ENCODE data around the gene SUSD4.

DNA sequence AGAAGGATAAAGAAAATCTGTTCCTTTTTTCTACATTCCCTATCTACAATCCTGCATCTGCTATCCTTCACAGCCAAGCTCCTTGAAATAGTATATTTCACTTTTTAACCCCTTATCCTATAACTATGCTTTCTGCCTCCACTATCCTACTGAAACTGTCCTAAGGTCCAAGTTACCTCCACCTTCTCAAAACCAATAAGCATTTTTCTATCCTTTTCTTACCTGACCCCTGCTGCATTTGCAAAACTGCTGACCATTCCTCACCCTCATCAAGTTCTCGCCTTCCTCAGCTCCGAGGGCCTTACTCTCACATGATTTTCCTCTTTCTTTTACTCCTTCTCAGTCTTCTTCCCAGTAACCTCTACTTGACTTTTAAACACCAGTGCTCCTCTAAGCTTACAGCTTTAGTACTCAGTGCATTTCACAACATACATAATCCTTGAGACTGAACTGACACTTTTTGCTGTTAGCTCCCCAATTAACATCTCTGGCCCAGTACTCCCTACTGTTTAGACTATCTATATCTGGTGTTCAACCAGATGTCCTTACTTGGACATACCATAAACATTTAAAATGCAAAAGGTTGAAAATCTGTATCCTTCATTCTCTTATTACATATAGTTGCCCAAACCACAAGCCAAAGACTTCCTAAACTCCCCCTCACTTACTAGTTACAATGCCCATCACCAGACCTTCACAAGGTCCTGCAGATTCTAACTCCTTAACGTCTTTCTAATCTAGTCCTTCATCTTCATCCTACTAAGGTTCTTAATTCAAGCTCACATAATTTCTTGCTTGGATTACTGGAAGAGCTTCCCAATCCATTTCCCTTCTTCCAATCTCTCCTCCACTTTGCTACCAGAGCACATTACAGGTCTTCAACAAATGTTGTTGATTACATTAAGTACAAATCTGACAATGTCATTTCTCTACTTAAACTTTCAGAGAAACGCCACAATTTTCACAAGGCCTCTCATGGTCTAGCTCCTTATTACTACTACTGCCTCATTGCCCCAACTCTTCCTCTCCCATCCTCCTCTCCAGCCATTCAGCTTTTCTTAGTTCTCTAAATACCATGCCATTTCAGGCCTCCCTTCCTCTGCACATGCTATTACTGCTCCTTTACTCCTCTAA, 2.0 kb downstream of the RAB3GAP2 start:
- PRO-cap: no peak

- PRO-cap: no peak
Observed at GRCh38 chr1:220483614-220484125, 44.3 kb upstream of the MARK1 start.

DNA sequence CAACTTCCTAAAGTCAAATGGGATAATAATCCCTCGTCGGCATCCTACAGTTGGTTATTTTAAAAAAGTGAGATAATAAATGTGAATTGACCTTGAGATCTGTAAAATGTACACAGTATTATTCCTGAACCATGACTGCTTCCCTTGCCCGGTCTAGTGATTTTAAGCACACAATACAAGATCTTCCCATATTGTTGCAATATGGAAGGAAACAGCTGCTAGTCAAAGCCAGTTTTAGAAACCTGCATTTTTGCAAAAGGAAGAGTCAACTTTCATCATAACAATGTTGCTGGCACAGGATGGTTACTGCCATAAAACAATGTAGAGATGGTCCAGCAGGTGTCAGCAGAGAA, 5.2 kb upstream of the HLX start:
- PRO-cap: no peak

DNA sequence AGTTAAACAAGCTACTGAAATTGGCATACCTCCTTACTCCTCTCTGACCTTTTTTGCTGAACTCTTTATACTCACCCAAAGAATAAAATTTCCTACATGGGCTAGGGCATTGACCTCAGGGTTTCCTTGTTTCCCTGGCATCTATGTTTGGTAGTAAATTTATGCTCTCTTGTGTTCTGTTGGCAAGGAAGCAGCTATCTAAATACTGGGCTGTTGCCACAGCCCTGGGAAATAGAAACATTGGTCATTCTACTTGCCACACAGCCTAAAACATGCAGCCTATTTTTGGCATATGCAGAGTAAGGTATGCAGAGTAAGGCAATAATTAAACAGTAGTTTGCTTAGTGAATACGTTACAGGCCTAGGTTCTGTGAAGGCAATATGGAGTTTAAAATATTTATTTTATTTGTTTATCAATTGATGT, 351.4 kb downstream of the HLX start:
- PRO-cap: no peak

DNA sequence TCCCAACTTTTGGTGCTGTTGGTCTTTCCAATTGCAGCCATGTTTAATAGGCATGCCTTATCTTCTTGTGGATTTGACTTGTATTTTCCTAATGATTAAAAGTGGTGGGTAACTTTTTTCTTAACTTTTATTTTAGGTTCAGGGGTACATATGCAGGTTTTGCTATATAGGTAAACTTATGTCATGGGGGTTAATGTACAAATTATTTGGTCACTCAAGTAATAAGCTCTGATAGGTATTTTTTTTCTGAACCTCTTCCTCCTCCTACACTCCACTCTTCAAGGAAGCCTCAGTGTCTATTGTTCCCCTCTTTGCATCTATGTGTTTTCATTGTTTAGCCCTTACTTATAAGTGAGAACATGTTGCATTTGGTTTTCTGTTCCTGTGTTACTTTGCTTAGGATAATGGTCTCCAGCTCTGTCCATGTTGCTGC, 429.1 kb downstream of the DUSP10 start:
- PRO-cap: no peak

DNA sequence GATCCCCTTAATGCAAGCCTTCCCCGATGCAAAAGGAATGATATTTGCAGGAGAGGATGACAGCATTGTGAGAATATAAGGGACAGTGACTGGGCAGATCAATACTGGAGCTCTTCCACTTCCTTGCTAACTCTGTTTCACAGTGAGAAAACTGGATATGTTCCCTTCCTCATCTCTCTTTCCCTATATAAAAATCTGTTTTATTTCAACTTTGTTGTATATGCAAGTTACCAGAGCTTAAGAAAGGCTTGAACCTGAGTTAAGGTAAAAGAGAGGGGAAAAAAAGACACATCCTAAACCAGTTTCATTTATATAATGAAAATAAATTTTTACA, 40.8 kb downstream of the DUSP10 start:
- PRO-cap: no peak

- PRO-cap: bidirectional peak, plus-strand start at chr1:221709210, minus-strand start at chr1:221709086
Observed at GRCh38 chr1:221708817-221709629, 32.9 kb downstream of the DUSP10 start.

DNA sequence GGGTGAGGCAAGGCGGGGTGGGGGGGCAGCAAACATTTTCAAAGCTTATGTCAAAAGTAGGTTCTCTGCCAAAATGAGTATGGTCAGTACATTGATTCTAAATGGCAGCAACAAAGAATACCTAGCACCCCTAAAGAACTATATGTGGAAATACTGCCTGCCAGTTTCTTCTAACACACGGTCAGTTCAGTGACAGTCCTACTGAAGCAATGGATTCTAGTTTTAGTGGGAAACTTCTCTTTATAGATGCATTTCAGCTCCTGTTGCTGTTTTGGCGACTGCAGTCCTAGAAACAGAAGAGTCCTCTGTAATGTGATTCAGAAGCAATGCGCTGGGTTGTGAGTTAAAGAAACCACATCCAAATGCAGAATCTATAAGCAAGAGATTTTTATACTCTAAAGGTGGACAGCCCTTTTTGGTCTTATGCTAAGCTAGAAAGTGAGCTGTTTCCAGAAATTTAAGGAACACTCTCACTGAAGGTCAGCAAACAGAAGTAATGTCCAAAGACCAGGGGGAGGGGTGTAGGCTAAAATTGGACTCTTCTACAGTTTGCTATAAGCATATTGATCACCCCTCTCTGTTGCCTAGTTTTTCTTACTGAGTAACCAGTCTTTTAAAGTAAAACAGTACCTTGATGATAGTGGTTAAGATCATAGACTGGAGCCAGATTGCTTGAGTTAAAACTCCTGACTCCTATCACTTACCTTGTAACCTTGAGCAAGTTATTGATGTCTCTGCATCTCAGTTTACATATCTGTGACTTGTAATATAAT, 30.8 kb downstream of the DUSP10 start:
- PRO-cap: unidirectional peak, minus-strand start at position 215 of the sequence

- PRO-cap: no peak
Observed at GRCh38 chr1:221716753-221717130, 25.1 kb downstream of the DUSP10 start.

DNA sequence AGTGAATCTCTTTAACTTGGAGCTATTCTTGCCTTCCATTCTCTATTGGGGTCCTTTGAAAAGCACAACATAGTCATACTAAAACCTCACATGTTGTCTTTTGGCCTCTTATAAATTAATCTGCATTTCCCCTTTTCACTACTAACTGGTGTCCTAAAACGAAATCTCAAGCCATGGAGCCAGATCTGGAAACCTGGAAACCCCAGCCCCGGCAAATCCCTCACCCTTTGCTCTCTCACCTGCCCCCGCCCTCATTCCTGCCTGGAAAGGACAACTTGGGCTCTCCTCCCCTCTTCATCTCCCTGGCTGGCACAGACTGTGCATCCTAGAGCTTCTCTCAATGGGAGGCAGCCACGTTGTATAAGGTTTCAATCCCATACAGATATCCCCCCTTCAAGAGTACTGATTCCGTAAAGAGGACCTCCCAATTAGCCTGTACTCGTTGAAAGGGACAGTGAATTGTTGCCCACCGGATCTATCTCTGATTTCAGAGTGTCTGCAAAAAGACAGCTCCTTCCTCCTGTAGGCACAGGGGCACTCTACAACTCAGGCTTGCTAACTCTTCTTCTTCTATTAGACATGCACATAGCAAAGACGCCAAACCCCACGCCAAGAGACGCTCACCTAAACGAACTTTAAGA, 1.4 kb downstream of the DUSP10 start:
- PRO-cap: bidirectional peak, plus-strand start at position 573 of the sequence, minus-strand start at position 312 of the sequence

DNA sequence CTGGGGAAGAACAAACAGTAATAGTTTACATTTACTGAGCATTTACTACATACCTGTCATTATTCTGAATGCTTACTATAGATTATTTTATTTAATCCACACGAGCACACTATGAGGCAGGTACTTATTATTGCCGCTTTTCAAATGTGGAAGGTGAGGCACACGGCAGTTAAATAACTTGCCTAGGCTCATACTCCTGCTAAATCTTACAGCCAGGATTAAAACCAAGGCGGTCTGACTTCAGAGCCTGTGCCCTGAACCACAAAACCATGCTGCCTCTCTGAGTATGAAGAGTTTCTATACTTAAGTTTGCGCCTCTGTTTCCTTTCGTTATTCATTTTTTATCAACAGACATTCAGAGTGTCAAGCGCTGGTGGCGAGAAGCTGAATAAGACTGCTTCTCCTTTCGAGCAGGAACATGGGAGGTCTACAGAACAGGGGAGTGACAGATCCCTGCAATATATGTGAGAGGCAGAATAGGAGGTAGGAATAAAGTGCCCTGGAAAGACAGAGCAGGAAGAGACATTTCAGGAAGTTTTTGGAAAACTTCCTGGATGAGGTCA, 96.0 kb upstream of the DUSP10 start:
- PRO-cap: bidirectional peak, plus-strand start at position 354 of the sequence, minus-strand start at position 301 of the sequence

- PRO-cap: no peak
Observed at GRCh38 chr1:221886962-221887798, 145.3 kb upstream of the DUSP10 start.

DNA sequence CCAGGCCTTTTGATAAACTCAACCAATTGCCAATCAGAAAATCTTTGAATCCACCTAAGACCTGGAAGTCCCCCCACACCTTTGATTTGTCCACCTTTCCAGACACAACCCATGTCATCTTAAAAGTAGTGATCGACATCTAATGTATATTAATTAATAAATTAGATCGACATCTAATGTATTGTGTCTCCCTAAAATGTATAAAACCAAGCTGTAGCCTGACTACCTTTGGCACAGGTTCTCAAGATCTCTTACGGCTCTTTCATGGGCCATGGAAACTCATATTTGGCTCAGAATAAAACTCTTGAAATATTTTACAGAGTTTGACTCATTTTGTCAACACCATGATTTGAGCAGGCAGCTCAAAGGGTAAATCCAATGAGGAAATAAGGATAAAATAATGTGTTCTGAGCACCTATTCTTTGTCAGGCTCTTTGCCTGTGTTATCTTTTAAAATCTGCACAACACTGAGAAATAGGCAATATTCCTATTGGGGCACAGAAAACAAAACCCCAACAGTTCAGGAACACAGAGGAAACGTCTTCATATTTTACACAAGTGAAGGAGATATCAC, 223.3 kb upstream of the DUSP10 start:
- PRO-cap: no peak

- PRO-cap: no peak
Observed at GRCh38 chr1:222068863-222069412, 327.0 kb upstream of the DUSP10 start.

GRCh38 chr1:222097527-222098080, 355.7 kb upstream of the DUSP10 start:
- PRO-cap: no peak

- PRO-cap: no peak
Observed at GRCh38 chr1:222669169-222669761, 43.0 kb downstream of the AIDA start.

GRCh38 chr1:222843936-222844498, 29.2 kb downstream of the DISP1 start:
- PRO-cap: no peak

- PRO-cap: no peak
Observed at GRCh38 chr1:223023083-223023661, 119.9 kb downstream of the TLR5 start.

DNA sequence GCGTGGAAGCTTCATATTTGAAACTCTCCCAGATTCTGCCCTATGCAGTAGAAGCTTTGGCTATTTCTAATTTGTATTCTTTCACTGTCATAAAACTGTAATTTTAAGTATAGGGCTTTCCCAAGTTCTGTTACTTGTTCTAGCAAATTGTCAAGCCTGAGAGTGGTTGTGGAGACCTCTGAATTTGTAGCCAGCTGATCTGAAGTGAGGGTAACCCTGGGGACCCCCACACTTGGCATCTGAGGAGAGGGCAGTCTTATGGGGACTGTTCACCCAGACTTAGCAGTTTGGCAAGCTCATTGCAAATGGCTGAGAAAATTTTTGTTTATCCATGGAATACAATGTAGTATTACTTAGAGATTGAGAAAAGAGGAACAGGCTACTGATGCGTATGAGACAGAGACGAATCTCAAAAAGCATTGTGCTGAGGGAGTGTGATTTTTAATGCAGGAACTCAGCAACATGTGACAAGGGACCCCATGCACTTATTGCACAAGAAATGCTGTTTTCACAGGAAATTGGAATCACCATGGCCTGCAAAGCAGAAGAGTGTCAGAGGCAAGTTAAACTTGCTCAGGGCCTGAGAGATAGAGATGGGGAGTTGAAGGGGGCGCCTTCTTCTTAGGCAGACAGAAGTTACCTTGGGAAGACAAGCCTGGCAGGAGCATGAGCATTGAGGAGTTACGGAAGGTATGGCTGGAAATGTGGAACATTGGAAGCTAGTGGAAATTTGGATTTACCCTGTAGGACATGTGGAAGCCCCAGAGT, 32.5 kb upstream of the TLR5 start:
- PRO-cap: no peak

DNA sequence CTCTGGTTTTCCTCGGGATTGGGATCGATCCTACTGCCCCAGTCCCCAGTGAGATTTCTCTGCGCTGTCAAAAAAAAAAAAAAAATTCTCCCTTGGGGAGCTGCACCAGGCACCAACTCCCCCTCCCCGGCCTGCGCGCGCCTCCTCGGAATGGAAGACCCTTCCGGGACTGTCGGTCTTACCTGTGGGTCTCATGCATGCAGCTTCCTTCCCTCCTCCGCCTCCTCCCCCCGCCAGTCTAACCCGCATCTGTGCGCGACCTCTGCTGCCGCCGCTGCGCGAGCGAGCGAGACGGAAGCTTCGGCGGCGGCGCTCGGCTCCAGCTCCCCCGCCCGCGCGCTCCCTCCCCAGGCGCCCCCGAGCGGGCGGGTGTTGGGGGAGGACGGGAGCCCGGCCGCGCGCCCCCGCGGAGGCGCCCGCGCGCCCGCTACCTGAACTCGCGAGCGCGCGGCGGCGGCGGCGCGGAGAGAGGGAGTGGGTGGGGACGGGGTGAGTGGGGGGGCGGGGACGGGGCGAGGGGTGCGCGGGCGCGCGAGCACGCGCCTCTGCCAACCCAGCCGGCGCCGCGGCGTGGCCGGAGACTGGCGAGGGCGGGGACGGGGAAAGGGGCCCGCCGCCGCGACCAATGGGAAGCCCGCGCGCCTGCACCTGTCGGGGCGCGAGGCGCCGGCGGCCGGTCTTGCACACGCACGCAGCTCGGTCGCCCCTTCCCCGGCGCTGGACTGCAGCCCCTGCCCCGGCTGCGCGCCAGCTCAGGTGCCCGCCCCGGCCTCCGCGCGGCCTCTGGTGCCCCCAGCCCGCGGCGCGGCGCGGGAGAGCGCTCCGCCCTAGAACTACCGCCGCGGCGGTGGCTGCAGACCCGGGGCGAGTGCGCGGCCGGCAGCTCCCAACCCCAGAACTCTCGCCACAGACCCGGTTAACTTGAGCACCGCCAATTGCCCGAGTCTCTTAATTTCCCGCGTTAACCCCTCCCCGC, at the start of gene SUSD4:
SUSD4 (minus strand) TSS at position 302 of the 976 bp plus-strand sequence.
- PRO-cap: bidirectional peak, plus-strand start at position 556 of the sequence, minus-strand start at position 240 of the sequence